ENCODE measurements around a stretch of chr10.

DNA sequence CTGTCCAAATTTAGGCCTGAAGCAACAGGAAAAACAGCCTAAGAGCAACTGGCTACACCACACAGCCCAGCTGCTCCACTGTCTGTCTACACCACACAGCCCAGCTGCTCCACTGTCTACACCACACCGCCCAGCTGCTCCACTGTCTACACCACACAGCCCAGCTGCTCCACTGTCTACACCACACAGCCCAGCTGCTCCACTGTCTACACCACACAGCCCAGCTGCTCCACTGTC lies 2.6 kb downstream of the IDI1 start:
- PRO-cap = no peak
- RAMPAGE, long total RNA, 2 experiments = no peak in any of the 2 experiments

DNA sequence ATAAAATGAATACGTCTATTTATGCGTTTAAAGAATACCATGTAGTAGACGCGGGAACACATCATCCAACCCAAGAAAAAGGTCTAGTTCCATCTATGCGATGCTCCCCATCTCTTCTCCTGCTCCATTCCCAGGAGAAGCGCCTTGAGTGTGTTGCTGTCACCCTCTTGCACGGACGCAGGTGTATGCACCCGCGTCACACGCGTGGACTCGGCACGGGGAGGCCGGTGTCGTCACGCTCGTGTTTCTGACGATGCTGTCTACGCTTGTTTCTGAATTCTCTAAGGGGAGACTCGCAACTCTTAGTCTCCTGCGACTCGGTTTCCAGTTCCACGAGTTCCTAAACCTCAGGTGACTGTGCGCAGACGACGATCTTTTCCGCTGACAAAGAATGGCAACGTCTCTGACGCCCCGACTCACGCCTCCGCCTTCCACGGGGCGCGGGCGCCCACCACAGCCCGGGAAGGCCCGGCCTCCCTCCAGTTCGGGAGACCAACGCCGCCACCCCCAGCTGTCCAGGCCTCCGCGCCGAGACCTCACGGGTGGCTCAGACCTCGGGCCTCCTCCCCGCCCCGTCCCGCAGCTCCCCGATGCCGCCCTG lies 593 bp downstream of the IDI1 start:
- PRO-cap = bidirectional peak, plus-strand start at position 263 of the sequence, minus-strand start at position 185 of the sequence
- RAMPAGE, long total RNA, 2 experiments = no peak in any of the 2 experiments

- PRO-cap = no peak
- RAMPAGE, long total RNA, 2 experiments = no peak in any of the 2 experiments
Measured at GRCh38 chr10:1063250-1063870, 7.2 kb downstream of the WDR37 start.

DNA sequence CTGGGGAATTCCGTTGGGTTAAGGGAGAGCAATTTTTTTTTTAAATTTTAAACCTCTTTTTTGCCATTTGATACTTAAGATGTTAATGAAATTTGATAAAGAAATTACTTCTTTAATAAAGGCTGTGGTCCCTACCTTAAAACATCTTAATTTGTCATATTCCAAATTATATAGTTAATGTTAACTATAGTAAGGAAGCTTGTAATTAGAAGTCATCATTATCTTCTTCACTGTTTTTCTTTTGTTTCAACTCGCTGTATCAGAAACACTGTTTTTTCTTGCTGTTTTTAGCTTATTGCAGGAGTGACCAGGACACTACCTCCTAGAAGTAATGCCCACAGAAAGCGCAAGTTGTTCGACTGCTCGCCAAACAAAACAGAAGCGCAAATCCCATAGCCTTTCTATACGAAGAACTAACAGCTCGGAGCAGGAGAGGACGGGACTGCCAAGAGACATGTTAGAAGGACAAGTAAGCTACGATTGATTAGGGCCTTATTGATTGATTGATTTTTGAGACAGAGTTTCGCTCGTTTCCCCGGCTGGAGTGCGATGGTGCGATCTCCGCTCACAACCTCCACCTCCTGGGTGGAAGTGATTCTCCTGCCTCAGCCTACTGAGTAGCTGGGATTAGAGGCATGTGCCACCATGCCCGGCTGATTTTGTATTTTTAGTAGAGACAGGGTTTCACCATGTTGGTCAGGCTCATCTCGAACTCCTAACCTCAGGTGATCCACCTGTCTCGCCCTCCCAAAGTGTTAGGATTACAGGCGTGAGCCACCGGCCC lies 15.8 kb downstream of the WDR37 start:
- PRO-cap = no peak
- RAMPAGE, long total RNA, 2 experiments = no peak in any of the 2 experiments

DNA sequence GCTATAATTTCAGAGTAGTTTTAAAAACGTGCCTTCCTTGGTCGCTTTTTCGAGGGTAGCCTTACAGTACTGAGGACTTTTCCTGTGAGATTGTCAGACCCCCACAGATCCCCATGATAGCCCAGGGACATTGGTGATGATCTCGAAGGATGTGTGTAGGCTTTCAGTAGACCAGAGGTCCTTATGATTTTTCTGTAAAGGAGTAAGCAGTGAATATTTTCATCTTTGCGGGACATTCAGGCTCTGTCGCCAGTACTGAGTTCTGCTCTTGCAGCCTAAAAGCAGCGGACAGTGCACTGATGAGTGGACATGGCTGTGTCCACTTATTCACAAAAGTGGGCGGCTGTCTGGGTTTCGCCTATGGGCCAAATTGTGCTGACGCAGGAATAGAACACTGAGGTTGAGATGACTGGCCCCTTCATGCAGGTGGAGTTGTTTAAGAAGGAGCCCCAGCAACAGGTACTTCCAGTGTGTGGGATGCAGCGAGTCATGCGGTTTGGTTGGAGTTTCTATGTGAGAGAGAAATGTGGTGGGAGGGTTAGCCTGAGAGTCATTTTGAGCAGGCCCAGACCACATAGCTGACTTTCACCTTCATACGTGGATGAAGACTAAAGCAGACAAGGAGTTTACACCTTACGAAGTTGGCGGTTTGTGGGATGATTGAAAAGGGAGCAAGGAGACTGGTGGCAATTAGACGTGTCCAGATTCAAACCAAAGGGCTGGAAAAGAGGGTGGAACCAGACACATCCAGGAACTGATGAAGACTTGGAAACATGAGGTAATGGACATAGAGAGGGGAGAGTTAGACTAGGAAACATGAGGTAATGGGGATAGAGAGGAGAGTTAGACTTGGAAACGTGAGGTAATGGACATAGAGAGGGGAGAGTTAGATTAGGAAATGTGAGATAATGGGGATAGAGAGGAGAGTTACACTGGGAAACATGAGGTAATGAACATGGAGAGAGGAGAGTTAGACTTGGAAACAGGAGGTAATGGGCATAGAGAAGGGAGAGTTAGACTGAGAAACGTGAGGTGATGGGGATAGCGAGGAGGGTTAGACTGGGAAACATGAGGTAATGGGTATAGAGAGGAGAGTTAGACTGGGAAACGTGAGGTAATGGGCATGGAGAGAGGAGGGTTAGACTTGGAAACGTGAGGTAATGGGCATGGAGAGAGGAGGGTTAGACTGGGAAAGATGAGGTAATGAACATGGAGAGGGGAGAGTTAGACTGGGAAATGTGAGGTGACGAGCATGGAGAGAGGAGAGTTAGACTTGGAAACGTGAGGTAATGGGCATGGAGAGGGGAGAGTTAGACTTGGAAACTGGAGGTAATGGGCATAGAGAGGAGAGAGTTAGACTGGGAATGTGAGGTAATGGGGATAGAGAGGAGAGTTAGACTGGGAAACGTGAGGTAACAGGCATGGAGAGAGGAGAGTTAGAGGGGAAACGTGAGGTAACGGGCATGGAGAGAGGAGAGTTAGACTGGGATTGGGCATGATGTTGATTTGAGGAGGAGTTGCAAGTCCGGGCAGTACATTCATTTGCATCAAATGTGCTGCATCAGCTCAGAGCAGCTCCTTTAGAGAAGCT lies 38.4 kb downstream of the WDR37 start:
- PRO-cap = no peak
- RAMPAGE, long total RNA, 2 experiments = no peak in any of the 2 experiments

GRCh38 chr10:1549402-1549812 lies 187.9 kb downstream of the ADARB2 start:
- PRO-cap = no peak
- RAMPAGE, long total RNA, 2 experiments = no peak in any of the 2 experiments

GRCh38 chr10:3048162-3048499 lies 19.2 kb upstream of the PFKP start:
- PRO-cap = no peak
- RAMPAGE, long total RNA, 2 experiments = no peak in any of the 2 experiments

- PRO-cap = no peak
- RAMPAGE, long total RNA, 2 experiments = no peak in any of the 2 experiments
Measured at GRCh38 chr10:3136220-3137035, 36.2 kb downstream of the PITRM1 start.

DNA sequence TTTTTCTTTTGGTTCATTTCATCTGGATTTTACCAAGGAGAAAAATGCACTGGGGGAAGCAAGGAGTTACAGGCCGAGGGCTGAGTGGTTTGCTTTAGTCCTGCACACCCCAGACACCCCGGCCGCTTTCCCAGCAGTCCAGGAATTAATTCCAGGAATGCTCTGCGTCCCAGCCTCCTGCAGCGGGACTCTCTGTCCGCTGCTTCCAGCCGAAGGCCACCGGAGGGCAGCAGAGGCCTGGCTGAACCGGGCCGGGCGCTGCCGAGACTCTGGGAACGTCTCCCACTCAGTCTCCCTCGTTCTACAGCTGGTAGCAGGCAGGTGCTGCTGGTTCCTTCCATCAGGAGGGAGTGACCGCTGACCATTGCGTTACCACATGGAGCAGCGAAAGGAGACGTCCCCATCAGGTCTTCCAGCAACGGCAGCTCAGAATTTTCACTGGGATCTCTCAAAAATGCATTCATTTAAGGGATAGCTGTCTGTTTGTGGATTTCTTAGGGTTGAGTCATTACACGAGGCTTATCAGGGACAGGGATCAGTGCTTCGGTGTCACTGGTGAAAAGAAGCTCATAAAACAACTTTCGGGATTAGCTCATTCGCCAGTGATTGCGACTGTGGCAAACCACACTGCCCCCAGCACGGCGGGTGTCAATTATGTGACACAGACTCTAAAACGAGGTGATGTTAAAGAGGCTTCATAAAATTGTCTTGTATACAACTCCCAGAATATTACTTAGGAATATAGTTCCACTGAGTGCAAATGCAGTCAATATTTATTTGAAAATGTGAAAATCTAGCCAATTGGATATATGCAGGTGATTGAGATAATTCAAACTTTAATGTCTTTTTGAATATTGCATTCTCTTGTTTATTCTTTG lies 25.0 kb upstream of the PITRM1 start:
- PRO-cap = bidirectional peak, plus-strand start at position 299 of the sequence, minus-strand start at position 129 of the sequence
- RAMPAGE, long total RNA, 2 experiments = no peak in any of the 2 experiments

DNA sequence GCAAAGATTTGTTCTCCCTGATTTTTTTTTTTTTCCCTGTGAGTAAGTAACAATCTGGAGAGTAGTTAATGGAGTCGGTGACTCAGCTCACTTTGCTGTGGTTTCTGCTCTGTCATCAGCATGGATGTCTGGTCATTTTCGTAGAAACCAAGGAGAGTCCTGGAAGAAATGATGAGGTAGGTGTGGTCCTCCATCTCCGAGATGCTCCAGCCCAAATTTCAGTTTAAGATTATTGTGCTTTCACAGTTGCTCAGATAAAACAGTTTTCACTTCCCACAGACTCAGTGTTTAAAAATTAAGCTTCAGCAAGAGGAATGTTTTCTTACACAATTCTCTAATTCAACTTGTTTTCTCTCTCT lies 76.4 kb upstream of the PITRM1 start:
- PRO-cap = no peak
- RAMPAGE, long total RNA, 2 experiments = no peak in any of the 2 experiments

GRCh38 chr10:3424372-3424968 lies 251.9 kb upstream of the PITRM1 start:
- PRO-cap = unidirectional peak, minus-strand start at chr10:3424563
- RAMPAGE, long total RNA, 2 experiments = no peak in any of the 2 experiments

GRCh38 chr10:3451832-3452987 lies 279.6 kb upstream of the PITRM1 start:
- PRO-cap = no peak
- RAMPAGE, long total RNA, 2 experiments = no peak in any of the 2 experiments

DNA sequence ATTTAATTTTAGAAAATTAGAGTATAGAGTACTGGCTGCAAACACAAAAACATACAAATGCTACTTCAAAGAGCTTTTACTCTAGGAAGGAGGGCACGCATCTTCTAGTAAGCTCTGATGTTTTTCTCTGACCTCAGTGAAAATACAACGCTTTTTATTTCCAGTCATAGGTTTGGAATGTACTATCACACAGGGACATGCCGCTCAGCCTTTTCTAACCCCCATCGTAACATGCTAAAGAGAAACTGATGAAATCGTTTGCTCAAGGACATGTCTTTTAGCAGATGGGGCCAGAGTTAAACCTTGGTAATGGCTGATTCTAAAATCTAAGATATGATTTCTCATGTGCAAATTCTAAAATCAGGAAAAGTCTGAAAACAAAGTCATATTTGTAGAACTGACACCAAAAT lies 280.4 kb upstream of the PITRM1 start:
- PRO-cap = bidirectional peak, plus-strand start at position 163 of the sequence, minus-strand start at position 116 of the sequence
- RAMPAGE, long total RNA, 2 experiments = no peak in any of the 2 experiments

DNA sequence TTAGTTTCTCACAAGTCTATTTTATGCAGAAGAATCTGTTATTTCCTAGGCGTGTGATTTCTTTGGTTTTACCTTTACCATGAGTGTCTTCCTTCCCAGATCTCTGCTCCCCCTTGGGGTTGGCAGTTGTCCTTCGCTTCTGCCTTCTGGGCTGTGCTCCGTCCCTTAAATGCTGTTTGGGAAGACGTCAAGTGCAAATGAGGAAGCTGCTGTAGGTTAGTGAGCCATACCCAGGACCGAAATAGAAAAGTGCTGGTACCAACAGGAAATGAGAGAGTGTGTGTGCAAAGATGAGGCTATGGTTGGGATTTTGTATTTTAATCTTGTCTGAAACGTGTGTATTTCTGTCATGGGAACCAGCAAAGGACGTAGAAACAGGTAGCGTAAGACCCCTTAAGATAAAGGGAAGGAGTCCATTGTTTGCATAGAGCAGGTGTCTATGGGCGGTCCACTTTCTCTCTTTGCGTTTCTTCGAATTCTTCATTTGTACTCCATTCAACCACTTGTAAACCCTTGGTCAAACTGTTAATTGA lies 299.7 kb downstream of the KLF6 start:
- PRO-cap = unidirectional peak, minus-strand start at position 141 of the sequence
- RAMPAGE, long total RNA, 2 experiments = no peak in any of the 2 experiments

- PRO-cap = bidirectional peak, plus-strand start at chr10:3624659, minus-strand start at chr10:3624513
- RAMPAGE, long total RNA, 2 experiments = no peak in any of the 2 experiments
Measured at GRCh38 chr10:3624294-3624808, 160.7 kb downstream of the KLF6 start.

GRCh38 chr10:3761797-3762413 lies 23.1 kb downstream of the KLF6 start:
- PRO-cap = no peak
- RAMPAGE, long total RNA, 2 experiments = no peak in any of the 2 experiments

GRCh38 chr10:3763843-3764520 lies 21.0 kb downstream of the KLF6 start:
- PRO-cap = no peak
- RAMPAGE, long total RNA, 2 experiments = no peak in any of the 2 experiments

DNA sequence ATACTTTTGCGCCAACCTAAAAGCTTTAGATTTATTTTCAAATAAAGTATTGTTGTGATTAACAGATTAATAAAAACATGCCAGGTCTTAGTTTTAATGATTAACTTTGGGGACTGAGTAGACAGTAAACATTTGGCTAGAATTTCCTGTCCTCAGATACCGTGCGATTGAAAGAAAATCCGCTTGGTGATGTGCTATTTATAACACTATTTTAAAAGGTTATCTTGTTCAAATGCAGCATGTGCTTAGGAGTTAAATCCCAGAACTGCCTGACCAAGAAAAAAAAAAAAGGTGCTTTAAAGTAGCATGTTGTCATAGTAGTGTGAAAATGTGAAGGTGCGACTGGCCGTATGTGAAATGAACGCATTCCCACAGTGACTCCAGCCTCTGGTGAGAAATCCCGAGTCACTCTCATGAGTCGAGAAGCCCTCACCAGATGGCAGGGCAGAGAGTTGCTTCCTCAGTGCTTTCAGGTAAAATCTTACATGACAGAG lies 18.2 kb upstream of the KLF6 start:
- PRO-cap = no peak
- RAMPAGE, long total RNA, 2 experiments = no peak in any of the 2 experiments

- PRO-cap = bidirectional peak, plus-strand start at chr10:3811625, minus-strand start at chr10:3811573
- RAMPAGE, long total RNA, 2 experiments = no peak in any of the 2 experiments
Measured at GRCh38 chr10:3811169-3812119, 26.4 kb upstream of the KLF6 start.

DNA sequence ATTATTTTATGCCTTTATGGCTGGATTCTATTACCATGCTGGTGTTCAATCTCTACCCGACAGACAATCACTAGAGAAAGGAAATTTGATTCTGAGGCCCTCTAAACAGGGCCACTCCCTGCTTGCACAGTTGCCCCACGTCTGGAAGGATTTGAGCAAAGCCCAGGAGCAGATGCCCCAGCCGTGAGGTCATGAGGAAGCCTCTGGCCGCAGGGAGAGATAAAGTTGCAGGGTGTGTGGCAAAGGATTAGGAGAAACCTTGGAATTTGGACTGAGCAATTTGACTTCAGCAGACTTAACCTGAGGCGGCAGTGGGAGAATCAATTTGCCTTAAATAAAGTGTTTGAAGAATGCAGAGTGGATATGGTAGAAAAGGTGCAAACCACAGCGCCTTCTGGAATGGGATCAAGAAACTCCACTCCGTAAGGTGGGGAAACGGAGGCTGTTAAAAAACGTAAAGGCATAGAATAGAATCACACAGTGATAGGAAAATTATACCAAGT lies 40.3 kb upstream of the KLF6 start:
- PRO-cap = no peak
- RAMPAGE, long total RNA, 2 experiments = no peak in any of the 2 experiments

Measured in right atrium auricular region (tissue), 2 donors.